ENCODE results near the gene LDHAL6B.

- RRBS: no CpG with 5 or more reads among the region's 5 CpGs
Measured at GRCh38 chr15:57586951-57587583, 4.6 kb upstream of the MYZAP start.

- RRBS: no CpG with 5 or more reads among the region's 6 CpGs
Measured at GRCh38 chr15:57645957-57646594, 54.4 kb downstream of the MYZAP start.

DNA sequence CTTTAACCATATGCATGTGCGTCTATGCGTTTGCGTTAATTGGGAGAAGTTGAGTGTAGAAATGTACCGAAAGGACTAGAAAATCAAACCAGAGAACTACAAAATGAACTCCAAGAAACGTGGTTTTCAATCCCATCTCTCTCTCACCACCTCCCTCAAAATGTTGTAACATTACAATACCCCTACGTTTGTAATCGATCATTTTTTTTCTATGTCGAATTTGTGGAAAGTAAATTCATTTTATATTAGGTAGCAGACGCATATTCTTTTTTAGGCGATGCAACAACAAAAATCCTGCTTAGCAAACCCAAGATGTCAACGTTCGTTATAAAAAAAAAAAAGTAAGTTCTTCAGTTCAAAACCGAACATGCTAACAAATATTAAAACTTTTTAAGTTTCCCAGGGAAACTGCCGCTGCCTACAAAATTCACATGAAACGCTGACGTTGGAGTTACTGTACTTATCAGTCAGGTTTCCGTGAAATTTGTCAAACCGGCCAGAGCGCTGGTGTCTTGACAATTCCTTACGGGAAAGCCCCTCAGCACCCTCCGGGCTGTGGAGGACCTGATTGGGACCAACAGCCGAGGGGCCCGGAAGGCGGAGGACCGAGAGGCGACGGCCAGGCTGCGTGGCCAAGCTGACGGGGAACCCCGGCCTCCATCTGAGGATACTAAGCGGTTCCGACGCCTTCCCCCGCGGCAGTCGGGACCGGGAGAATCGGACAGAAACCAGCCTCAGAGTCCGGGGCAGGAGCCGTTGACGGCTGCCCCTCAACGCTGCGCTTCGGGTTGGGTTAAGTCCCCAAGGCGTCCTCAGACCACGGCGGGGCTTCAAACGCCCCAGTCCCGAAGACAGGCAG is 752 bp downstream of the ALDH1A2 start:
- RRBS: 14% methylated on average over 20 of the region's 49 CpGs

DNA sequence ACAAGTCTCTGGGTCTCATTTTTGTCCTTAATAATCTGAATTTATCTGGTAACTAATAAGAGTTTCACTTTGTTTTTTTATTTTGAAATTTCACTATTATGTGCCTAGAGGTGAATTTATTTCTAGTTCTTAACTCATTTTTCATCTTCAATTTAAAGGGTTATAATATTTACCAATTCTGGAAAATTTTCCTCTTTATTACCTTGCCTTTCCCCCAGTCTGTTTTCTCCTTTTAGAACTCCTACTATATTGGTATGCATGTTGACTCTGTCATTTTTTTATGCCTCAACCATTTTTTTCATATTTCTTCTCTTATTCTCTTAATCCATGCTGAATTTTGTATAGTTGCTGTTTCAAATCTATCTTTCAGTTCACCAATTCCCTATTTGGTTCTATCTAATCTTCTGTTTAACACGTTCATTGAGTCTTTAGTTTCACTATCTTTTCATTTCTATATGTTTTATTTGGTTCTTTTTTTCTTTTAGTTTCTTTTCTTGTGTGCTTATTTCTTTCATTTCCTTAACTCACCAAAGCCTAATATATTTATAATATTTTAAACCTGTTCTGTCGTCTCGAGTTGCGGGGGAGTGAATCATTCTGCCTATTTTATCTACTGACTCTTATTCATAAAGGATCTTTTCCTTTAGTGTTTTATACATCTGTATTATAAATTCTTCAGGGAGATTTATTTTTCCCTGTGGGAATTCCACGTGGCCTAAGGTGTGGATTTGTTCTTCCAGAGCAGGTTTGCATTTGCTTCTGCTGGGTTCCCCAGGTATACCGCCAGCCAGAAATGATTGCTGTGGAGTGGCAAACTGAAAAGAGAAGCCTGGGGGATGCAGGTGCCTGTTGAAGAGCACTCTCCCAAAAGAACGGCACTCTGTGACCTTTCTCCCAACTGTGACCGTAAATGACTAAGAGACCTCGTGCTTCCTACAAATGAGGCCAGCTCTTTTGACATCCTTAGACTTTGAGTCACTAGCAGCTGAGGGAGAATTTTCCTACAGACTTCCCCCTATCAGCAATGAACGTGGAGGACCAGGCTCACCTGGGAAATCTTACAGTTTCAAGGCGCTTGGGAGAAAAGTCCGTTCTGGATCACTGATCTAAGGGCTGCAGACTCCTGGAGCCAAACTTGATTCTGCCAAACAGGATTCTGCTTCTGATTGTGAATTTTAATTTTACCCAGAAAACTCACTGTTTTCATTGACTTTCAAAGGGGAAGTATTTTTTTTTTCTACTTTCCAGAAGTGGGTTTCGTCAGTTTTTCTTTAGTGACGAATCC is 8.2 kb downstream of the AQP9 start:
- RRBS: no CpG with 5 or more reads among the region's 14 CpGs

- RRBS: no CpG with 5 or more reads among the region's 8 CpGs
Measured at GRCh38 chr15:58179631-58180221, 41.5 kb downstream of the AQP9 start.

- RRBS: no CpG with 5 or more reads among the region's 6 CpGs
Measured at GRCh38 chr15:58284281-58284761, 146.1 kb downstream of the AQP9 start.

DNA sequence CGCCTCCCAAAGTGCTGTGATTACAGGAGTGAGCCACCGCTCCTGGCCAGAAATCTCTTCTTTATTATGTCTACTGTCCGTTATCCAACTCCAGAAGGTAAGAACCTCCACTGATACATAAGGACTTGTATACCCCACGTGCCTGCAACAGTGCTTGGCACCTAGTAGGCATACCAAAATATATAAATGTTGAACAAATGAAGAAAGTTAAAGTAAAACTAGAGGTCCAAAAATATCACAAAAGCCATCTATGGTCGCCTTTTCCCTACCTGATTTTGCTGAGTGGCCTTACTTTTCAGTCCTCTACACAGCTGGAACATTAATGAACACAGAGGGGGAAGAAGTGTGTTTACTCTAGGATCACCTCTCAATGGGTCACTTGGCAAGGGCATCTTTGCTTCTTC is 734 bp upstream of the LIPC start:
- RRBS: no CpG with 5 or more reads among the region's 5 CpGs

GRCh38 chr15:58447519-58448147 is 15.8 kb downstream of the LIPC start:
- RRBS: no CpG with 5 or more reads among the region's 4 CpGs

DNA sequence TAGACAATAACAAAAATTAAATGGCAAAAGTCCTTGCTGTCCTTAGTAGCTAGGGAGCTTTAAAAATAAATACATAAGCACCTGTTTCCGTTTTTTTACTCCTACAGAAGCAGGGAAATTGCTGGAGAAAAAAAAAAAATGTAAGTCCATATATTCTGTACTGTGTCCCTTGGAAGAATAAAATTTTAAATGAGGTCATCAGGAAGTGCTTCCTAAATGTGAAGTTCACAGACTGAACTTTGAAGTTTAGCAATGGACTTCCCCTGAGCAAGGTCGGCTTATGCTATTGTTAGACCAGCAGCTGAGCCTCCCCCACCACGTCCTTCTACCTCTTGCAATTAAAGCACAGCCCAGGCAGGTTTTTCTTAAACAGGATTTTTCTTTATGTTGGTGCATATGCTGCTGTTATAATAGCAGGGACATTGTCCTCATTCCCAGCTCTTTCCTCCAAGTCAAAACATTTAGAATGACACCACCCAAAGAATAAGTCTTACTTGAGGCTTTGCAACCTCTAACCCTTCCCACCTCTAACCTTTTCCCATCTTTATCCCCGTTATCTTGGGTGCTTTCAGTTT is 26.3 kb downstream of the LIPC start:
- RRBS: no CpG with 5 or more reads among the region's 4 CpGs

- RRBS: no CpG with 5 or more reads among the region's 4 CpGs
Measured at GRCh38 chr15:58667003-58668219, 82.1 kb downstream of the ADAM10 start.

DNA sequence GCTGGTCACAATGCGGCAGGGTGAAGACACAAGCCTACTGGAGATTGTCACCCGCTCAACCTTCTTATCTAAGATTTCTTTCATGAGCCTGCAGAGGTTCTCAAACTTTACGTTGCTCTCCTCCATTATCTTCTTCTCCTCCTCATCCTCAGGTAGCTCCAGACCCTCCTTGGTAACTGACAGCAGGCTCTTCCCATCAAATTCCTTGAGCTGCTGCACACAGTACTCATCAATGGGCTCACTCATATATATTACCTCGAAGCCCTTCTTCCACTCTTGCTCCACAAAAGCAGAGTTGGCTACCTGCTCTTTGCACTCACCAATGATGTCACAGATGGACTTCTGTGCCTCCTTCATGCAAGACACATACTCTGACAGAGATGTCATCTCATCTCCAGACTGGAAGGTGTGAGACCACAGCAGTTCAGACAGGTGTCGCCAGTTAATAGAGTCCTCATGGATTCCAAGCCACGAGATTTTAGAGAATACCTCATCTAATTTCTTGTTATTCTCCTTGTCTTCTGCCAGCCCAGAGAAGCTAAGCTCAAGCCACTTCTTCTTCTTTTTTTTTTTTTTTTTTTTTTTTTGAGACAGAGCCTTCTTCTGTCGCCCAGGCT is 58.3 kb downstream of the ADAM10 start:
- RRBS: no CpG with 5 or more reads among the region's 7 CpGs

- RRBS: no CpG with 5 or more reads among the region's 7 CpGs
Measured at GRCh38 chr15:58742367-58742872, 7.1 kb downstream of the ADAM10 start.

DNA sequence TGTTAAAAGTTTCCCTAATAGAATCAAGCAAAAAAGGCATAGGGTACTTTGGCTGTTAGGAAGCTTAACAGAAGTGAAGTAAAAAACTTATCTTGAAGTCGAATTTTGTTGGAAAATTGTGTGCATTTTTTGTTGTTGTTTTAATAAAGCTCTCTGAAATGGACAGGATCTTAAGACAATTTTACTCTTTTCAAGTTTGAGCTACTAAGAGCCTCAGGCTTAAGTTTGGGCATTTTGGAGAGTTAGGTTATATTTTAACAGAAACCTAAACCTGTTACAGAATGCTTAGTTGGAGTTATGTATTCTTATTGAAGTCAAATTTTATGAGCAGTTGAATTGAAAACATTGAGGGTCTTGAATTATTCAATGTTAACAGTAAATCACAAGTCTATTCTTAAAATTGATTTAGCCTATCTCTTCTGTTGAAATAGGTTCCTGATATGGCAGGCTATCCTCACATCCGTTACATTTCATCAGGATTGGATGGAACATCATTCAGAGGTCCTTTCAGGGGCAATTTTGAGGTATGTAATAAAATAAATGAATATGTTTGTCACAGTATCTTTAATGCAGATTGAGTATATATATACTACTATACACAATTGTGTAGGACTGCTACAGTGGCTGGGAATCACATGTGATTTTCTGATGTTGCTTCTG is 15.6 kb upstream of the CCNB2 start:
- RRBS: no CpG with 5 or more reads among the region's 2 CpGs

- RRBS: no CpG with 5 or more reads among the region's 13 CpGs
Measured at GRCh38 chr15:59173684-59174625, 32.7 kb upstream of the LDHAL6B start.

DNA sequence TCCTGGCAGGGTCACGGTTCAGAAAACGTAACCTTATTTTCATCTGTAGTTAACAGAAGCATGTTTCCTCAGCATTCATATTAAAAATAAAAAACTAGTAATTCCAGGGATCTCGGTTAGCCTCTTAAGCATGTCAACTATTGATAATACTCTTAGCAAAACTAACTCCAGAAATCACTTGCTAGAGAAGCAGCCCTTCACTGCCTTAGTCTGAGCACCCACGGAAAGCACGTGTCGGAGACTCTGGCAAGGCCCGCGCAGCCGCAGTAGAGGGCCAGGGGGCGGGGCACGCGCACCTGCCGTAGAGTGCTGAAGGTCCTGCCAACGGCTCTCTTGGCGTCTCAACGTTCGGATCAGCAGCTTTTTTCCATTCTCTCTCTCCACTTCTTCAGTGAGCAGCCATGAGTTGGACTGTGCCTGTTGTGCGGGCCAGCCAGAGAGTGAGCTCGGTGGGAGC is at the start of gene LDHAL6B:
LDHAL6B (plus strand) TSS at position 304 of the 457 bp plus-strand sequence.
- RRBS: no CpG with 5 or more reads among the region's 19 CpGs

DNA sequence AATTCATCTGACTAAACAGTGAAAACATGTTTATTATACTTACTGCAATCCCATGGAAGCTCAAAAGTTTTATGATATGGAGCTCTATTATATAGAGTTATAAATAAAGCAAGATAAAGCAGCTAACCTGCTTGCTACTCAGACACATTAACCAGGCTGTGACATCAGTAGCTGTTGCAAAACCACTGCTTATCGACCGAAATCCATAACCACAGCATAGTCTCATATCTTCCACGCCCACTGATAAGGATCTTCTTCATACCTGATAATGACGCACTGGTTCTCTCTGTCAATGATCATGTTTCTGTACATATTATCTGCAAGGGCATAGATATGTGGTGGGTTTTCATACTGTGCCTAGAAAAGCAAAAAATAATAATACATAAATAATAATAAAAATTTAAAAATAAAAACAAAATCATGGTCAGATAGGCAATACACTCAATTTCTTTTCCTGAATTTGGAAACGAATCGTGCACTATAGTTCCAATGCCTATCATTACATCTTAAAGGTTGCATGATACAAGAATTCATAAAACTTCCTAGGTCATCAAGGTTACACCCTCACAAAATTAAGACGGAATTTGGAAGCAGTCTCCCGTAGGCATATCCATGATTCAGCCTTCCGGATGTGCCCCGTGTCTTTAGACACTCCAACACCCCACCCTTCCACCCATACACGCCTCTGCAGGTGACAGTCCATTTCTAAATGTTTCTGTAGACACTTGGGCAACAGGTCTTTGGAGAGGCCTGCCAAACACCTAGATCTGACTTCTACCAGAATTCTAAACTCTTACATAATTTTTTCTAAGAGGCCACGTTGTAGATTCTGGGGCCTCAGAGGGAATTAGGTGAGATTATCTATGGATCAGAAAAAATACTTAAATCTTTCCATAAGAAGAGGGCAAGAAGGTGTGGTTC is 49.6 kb downstream of the LDHAL6B start:
- RRBS: no CpG with 5 or more reads among the region's 12 CpGs

GRCh38 chr15:59276176-59277354 is 69.9 kb downstream of the LDHAL6B start:
- RRBS: no CpG with 5 or more reads among the region's 19 CpGs

GRCh38 chr15:59293946-59294273 is 78.8 kb downstream of the MYO1E start:
- RRBS: no CpG with 5 or more reads among the region's 3 CpGs

GRCh38 chr15:59299940-59300737 is 72.5 kb downstream of the MYO1E start:
- RRBS: no CpG with 5 or more reads among the region's 11 CpGs

DNA sequence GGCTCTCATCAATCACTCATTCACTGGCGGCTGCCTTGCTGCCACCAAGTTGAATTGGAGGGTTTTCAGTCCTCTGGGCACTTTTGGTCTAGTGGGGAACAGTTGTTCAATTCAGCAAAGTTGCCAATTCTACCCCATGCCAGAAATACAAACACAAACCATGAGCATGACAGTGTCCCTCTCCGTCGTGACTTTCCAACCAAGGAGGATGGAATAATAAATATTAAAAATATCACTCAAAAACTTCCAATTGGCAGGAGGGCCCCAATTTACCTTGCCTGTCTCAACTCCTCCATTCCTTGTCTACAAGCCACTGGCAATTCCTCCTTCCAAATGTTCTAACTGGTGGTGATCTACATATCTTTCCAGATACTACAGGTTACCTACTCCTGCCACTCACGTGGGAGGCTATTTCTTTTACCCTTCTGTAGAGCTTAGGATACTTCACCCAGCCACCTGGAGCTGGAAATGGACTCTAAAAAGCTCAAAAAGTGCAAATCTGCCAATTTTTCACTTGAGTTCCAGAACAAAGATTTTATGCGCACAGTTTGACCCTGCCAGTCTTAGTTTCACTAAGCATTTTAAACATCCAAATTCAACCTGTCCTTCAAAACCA is 17.5 kb downstream of the MYO1E start:
- RRBS: no CpG with 5 or more reads among the region's 5 CpGs